GM12891 (cell line): ENCODE measurements around a stretch of chr20.

- RRBS: no CpG with 5 or more reads among the region's 21 CpGs
These were observed 26.1 kb upstream of the PPP1R16B start for GRCh38 chr20:38779181-38780041.

DNA sequence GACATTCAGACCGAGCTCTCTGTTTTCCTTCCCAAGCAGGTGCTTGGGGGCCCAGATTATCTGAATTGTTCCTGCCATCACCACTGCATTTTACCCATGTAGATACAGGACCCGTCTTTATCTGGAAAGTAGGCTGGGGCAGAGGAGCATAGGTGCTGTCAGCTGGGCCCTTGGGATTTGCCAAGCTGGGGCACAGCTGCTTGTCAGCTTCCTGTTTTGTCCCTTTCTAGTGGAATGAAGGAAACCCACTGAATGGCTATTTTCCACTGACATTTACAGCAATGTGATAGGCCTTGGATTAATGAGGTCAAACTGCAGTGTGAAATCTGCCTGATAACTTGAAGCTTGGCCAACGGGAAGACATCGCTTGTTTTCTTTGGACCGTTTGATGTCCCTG is 6.6 kb downstream of the PPP1R16B start:
- RRBS: no CpG with 5 or more reads among the region's 5 CpGs

DNA sequence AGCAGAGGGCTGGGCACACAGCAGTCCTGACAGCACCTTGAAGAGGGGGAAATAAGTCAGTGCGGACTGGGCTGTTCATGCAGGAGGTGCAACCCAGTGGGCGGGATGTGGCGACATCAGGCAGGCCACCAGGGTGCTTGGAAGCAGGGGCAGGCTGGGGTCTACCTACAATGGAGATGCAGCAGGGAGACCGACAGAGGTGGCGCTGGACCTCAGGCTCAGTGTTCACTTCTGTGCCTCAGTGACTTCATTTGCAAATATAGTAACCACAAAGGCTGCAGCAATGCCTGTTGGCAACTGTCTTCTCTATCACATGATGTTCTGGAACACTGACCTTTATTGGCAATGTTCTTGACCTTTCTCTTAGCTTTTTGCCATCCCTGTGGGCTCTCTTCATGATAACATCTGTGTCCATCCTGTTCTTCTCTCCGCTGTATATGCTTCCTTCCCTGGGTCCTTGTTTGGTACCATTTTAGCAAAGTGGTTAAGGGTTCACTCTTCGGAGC is 44.7 kb upstream of the FAM83D start:
- RRBS: no CpG with 5 or more reads among the region's 7 CpGs

DNA sequence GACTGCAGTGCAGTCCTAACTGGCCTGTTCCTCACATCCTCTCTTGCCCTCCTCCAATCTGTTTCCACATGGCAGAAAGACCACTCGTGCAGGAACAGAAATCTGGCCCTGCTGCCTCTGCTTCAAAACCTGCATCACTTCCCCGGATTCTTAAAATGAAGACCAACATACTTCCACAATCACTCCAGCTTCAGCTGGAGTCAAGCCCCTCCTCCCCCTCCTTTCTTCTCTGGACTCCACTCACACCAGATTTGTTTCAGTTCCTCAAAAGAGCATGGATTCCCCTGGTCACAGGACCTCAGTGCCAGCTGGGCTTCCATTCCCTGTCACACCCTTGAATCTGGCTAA is 802.3 kb downstream of the MAFB start:
- RRBS: no CpG with 5 or more reads among the region's 2 CpGs

DNA sequence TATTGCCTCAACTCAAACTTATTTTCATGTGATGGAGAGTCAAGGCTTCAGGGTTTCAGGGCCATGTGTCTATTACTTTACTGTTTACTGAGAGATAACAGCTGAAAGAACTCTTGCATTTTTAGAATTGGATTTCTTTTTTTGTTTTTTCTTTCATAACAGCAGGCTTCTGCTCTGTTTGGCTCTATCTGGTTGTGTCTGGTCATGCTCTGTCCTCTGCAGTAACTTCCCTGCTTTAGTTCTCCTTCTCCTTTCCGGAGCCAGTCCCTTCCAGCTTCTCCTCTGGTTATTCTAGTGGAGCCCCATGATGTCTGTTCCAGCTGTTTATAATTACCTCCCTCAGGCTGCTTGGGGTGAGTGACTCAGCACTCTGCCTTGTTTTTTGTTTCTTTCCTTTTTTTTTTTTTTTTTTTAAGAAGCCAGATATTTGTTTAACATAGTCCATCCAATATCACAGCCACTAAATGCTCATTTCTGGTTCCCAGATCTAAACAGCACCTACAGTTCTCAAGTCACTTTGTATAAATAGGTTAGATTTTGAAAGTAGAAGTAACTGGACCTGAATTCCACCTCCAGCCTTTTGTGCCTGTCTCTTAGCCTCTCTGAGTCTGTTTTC is 409.6 kb downstream of the MAFB start:
- RRBS: no CpG with 5 or more reads among the region's 1 CpG

DNA sequence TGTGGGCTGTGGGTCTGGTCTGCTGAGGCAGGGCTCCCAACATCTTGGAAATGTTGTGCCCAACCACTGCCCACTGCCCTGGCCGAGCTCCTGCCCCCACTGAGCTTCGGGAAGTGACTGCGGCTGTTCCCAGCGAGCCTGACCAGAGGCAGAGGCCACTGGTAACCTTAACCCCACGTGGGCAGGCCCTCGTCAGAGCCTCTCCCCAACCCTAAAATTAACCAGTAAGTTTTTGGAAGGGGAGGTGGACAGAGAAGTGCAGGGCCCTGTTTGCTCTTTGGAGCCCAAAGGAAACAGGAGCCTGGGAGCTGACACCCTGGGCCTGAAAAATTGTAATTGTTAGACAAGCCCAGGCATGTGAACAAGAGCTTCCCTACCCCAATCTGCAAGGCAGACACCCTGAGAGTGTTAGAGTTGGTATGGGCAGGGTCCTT is 225.8 kb downstream of the MAFB start:
- RRBS: no CpG with 5 or more reads among the region's 6 CpGs

DNA sequence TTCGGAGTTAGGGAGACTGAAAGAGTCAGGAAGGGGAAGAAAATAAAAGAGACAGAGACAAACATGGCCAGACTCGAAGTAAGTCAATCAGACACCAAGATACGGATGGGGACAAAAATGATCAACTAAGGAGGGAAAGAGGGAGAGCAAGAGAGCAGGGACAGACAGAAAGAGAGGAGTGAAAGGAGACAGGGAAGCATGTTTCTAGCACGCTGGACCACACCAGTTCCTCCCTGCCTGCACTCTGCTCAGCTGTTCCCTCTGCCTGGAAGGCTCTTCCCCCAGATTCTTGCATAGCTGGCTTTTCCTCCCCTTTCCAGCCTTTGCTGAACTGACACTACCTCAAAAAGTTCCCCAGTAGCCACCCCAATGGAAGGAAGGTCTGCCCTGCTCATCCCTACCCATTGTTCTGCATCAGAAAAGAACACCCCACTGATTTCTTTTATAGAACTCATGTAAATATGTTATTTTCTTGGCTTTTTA is 185.9 kb downstream of the MAFB start:
- RRBS: no CpG with 5 or more reads among the region's 4 CpGs

DNA sequence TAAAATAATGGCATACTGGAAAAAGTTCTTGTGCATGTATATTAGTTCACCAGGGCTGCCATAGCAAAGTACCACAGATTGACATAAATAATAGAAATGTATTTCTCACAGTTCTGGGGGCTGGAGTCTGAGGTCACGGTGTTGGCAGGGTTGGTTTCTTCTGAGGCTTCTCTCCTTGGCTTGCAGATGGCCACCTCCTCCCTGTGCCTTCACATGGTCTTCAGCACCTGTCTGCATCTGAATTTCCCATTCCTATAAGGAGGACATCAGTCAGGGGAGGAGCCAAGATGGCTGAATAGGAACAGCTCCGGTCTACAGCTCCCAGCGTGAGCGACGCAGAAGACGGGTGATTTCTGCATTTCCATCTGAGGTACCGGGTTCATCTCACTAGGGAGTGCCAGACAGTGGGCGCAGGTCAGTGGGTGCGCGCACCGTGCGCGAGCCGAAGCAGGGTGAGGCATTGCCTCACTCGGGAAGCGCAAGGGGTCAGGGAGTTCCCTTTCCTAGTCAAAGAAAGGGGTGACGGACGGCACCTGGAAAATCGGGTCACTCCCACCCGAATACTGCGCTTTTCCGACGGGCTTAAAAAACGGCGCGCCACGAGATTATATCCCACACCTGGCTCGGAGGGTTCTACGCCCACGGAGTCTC is 69.9 kb downstream of the MAFB start:
- RRBS: no CpG with 5 or more reads among the region's 30 CpGs

GRCh38 chr20:40911551-40912234 is 116.9 kb upstream of the TOP1 start:
- RRBS: no CpG with 5 or more reads among the region's 22 CpGs

GRCh38 chr20:41017658-41018197 is 10.9 kb upstream of the TOP1 start:
- RRBS: no CpG with 5 or more reads among the region's 3 CpGs

- RRBS: no CpG with 5 or more reads among the region's 2 CpGs
These were observed 1.9 kb downstream of the TOP1 start for GRCh38 chr20:41030501-41030982.

DNA sequence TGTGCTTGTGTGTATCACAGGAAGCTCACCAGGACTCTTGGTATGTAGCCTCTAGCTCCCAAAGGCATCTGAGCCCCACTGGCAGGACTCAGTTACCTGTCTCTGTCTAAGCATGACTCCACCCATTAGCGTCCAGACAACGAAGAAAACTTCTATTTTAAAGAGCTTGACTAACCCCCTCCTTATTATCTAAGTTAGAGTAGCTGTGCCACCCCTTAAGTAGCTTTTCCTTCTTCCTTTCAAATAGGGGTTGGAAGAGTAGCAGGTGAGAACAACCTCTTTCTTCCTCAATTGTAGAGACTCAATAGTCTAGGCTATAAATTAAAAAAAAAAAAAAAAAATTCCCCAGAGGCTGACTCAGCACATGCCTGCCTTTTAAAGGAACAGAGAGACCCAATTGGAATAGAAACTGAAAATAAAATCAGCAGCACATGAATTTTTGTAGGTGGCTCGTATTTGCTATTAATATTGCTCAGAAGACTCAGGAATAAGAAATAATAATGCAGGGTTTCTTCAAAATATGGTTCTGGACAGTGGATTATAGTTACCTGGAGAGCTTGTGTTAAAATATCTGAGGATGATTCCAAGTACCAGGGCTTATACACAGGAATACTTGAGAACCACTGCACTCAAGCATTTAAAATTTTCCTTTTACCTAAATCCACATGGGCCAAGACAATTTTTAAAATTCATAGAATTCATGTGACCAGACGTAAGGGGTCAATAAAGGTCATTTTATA is 19.3 kb downstream of the TOP1 start:
- RRBS: no CpG with 5 or more reads among the region's 4 CpGs

GRCh38 chr20:41048533-41049312 is 20.1 kb downstream of the TOP1 start:
- RRBS: no CpG with 5 or more reads among the region's 6 CpGs

GRCh38 chr20:41076760-41077116 is 48.1 kb downstream of the TOP1 start:
- RRBS: no CpG with 5 or more reads among the region's 2 CpGs

DNA sequence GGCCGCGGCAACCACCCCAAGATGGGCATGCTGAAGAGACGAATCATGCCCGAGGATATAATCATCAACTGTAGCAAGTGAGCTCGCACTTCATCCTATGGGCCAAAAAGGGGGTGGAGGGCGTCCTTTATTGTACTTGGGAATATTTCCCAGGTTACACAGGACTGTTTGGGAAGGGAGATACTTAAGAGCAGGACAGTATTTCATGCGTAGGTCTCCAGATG is 37.3 kb upstream of the PLCG1 start:
- RRBS: no CpG with 5 or more reads among the region's 7 CpGs

- RRBS: no CpG with 5 or more reads among the region's 24 CpGs
These were observed 29.1 kb downstream of the PLCG1 start for GRCh38 chr20:41166257-41166955.

DNA sequence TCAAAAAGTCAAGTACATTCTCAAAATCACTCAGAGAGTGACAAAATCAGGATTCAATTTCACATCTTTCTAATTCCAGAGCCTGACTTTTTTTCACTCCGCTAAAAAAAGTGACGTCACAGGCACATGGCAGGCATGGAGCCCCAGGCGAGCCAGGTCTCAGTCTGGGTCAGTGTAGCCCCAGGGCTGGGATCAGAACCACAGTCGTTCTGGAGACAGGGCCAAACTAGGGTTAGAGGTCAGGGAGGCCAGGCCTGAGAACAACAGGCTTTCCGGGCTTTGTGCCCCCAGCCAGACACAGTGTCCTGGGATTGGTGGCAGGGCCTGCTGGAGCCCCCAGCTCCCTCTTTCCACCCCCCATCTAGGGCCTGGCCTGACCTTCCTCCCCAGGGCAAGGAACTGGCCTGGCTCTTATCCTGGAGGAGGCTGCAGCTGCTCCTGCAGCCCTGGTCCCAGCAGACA is 26.2 kb upstream of the EMILIN3 start:
- RRBS: no CpG with 5 or more reads among the region's 5 CpGs

DNA sequence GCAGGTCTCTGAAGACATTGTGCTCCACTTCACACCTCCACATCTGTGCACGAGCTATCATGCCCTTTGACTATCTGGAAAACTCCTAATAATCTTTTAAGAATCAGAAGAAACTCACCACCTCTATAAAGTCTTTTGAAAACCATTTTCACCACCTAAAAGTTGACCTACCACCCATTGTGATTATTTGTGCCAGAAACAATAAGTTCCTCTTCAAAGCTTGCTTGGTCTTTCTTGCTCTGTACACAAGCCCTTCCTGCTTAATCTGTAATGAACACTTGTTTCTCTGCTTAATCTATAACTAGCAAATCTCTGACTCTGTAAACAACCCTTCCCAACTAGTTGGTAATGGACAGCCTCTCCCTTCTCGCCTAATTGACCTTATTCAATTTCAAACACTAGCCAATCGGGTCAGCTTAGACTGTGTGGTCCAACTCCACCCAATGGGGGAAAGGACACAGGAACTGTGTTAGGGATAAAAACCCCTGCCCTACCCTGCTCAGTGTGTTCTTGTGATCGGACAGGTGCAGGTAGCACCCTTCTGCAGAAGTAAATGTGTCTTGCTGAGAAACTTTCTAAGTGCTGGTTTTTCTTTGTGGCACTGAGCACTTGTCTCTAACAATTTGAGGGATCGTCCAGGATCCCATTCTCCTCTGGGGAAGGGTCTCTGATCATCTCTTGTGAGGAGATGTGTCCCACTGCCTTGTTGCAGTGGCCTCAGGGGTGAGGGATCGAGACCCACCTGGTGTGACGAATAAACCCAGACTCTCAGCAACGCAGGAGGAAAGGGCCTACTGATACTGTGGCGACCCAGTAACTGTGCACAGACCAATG is 23.6 kb downstream of the CHD6 start:
- RRBS: no CpG with 5 or more reads among the region's 9 CpGs

DNA sequence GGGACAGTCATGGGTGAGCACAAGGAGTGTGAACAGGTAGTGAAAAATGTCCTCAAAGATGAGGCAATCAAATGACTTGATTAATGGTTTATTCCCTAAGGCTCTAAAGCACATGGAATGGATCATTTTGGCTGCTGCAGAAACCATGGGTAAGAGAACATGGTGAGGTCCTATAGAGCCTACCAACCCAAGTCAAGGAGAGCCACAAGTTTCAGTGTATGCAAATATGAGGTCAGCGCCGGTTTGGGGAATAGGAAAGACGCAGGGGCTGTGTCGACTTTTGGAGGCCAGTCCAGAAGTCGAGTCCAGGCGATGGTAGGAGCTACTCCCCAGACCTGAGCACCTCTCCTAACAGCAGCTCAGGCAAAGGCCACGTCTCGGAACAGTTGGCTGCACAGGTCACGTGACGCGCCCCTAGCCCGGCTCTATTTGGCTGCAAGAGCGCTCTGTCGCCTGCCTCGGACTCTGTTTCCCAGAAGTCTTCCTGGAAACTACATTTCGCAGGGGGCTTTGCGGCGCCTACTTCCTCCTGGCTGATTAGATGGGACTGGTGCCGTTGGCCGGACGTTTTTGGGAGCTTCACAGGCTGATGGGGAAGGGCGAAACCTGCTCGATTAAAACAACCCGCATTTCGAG is 74.4 kb upstream of the CHD6 start:
- RRBS: no CpG with 5 or more reads among the region's 25 CpGs